ENCODE data around the genes TMSB15B and RBM41.

DNA sequence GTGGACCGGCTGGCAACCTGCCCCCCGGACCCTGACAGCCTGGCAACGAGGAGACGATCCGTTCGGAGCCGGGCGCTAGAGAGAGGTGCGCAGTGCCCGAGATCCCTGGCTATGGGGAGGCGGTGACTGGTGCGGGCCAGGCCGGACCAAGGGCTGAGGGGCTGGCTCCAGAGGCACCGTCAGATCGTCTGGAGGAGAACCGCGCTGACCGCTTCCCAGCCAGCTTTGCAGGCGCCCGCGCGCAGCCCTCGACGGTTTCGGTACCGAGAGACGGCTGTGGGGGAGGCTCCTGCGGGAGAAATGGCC is 319 bp downstream of the GPRASP1 start:
- RRBS: 99% methylated on average over 6 of the region's 28 CpGs

DNA sequence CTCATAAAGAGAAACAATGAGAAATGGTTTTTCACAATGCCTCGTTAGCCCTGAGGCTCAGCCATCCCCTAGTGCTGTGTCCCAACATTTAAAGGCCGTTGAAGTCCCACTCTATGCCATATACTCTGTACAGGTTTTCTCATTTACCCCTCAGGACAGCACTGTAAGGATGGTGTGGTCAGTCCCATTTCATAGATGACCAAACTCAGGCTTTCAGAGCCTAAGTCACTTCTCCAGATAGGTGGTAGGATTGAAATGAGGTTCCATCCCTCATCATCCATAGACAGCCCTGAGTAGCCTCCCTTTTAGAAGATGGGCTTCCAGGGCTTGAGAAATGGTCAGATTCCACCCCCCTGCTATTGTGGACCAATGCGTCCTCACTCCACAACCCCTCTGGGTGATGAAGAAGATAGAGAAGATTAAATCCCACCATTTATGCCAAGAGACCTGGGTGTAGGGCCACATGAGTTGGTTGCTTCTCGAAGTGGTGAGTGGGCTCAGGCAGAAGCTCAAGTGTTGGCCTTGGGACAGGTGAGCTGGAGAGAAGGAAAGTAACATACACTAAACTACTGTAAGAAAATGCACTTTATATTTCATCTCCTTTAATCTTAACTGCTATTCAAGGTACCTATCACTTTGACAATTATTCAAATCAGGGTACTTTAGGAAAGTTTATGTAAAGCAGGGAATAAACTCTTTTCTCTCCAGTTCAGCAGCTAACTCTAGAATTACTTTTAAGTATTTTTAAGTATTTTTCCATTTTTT is 30.8 kb upstream of the RAB40AL start:
- RRBS: no CpG with 5 or more reads among the region's 4 CpGs

GRCh38 chrX:103330489-103331654 is 833 bp downstream of the TCEAL7 start:
- RRBS: no CpG with 5 or more reads among the region's 30 CpGs

DNA sequence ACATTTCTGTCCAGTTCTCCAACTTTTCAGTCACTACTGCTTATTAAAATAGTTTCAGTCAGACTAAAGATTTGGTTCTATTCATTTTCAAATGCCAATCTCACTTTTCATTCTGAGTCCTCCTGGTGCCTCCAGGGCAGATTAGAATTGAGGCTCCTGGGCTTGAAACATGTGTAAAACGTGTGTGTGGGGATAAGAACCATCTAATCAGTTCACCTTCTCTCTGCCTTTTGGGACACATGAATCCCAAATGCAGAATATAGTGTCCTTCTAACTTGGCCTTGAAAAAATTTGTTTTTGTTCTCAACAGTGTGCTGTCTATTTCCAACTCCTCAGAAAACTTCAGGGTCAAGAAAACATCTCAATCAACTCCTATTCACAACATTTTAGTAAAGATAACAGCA is 3.3 kb upstream of the BEX3 start:
- RRBS: no CpG with 5 or more reads among the region's 1 CpG

- RRBS: no CpG with 5 or more reads among the region's 3 CpGs
Measured at GRCh38 chrX:103538374-103539273, 19.3 kb upstream of the RAB40A start.

DNA sequence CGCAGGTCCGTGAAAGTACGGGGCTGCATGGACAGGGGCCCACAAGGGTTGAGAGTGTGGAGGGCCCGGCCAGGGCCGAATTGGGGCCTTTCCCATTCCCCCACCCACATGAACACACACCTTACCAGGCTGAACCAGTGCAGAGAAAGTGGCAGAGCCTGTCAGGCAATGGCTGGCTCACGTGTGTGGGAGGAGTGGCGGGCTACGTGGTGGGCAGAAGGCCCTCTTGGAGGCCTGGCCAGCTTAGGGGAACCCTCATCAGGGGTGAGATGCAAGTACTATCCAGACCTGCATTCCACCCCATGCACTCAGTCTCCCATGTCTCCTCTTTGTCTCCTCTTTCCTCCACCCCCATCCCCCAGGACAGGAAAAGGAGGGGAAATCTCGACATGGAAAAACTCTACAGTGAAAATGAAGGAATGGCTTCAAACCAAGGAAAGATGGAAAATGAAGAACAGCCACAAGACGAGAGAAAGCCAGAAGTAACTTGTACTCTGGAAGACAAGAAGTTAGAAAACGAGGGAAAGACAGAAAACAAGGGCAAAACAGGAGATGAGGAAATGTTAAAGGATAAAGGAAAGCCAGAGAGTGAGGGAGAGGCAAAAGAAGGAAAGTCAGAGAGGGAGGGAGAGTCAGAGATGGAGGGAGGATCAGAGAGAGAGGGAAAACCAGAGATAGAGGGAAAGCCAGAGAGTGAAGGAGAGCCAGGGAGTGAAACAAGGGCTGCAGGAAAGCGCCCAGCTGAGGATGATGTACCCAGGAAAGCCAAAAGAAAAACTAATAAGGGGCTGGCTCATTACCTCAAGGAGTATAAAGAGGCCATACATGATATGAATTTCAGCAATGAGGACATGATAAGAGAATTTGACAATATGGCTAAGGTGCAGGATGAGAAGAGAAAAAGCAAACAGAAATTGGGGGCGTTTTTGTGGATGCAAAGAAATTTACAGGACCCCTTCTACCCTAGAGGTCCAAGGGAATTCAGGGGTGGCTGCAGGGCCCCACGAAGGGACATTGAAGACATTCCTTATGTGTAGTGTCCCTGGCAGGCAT is 1.3 kb downstream of the TCEAL4 start:
- RRBS: no CpG with 5 or more reads among the region's 14 CpGs

GRCh38 chrX:103676599-103677436 is 9.7 kb downstream of the MORF4L2 start:
- RRBS: no CpG with 5 or more reads among the region's 8 CpGs

DNA sequence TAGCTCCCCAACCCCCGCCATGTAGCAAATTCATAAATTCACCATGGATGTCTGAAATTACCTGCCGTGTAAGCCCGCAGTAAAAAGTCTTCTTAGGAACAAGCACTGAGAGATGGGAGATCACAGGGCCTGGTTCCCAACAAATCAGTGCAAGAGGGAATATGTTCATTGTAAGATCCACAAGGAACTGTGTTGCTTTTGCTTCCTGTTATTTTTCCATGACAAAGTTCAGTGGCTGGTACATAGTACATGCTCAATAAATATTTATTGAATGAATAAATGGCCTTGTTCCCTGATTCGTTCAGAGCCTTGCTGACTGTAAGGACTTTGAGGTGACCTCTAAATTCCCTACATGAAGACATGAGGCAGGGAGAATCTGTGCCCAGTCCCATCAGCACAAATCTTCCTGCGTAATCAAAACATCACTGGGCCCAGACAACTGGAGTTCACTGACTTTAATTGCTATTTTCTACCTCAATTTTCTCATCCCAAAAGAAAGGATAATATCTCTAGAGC is 7.4 kb downstream of the TMEM31 start:
- RRBS: no CpG with 5 or more reads among the region's 5 CpGs

DNA sequence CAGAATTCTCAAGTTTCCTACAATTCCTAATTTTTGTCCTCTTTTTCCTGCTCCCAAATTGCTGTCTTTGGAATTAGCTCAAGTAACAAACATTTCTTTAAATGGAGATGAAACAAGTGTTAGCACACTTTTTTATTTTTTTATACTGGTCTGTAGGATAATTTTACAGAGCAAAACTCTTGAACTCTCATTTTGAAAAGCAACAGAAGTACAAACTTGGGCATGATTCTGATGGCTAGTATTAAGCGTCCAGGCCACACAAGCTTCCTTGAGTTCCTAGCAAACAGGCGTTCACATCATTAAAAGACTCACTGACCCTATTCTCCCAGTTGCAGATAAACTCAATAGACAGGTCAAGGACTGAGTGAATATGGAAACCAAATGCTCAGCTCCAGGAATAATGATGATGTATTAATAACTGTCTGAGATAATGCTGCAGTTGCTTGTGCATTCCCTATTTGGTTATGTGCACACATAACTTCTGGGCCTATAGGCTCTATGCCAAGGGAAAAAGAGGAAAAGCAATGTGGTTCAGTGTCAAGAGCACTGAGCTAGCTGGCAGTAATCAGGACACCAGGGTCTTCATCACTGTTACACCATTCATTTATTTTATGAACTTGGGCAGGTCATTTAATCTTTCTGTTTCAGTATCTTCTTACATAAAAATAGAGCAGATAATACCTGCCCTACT is 3.6 kb downstream of the RAB9B start:
- RRBS: no CpG with 5 or more reads among the region's 2 CpGs

DNA sequence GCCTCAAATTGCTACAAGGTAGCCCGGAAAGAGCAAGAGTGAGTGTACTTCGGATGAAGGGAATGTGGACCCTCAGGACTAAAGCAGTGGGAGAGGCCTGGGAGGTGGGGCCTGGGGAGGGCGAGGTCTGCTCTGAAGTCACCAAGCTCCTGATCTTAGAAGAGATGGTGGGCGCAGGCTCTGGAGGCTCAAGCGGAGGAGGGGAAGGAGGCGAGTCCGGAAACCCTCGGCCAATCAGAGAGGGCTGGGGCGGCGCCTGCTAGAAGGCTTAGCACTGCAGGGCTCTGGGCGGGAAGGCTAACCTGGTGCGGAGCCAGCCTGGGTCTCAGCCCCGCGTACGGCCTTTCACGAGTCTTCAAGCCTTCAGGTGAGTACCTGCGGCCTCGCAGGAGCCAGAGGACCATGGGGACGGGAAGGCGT is at the start of gene TMSB15B:
TSS of gene TMSB15B (plus strand) at position 271 of the 420 bp plus-strand sequence.
- RRBS: no CpG with 5 or more reads among the region's 20 CpGs

GRCh38 chrX:104113139-104113848 is 971 bp downstream of the ZCCHC18 start:
- RRBS: no CpG with 5 or more reads among the region's 26 CpGs

GRCh38 chrX:104684156-104684595 is 118.2 kb downstream of the IL1RAPL2 start:
- RRBS: no CpG with 5 or more reads among the region's 1 CpG

DNA sequence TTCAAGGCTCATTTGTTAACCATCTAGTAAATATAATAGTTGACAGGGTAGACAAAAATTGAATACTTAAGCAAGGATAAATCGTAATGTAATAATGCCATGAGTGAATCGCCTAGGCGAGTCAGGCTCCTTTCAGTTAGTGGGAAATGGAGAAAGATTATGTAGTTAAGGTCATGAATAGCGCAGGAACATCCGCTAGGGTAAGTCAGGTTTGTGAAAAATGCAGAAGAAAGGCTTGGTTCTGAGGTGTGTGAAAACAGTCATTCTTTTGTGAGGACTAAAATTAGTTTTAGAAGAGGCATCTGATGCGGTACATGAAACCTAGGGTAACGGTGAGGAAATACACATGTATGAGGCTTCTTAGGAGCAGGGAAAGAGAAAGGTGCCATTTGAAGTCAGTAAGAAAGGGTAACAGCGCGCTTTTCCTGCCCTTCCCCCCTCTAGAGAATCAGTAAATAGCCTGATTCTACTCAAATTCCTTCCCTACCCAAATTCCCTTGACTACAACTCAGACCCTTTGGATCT is 609 bp upstream of the RNF128 start:
- RRBS: no CpG with 5 or more reads among the region's 9 CpGs

GRCh38 chrX:106927983-106928306 is 7.7 kb downstream of the CLDN2 start:
- RRBS: no CpG with 5 or more reads among the region's 2 CpGs

GRCh38 chrX:107117933-107119151 is at the start of gene RBM41:
Gene RBM41 (minus strand): TSS chrX:107118822.
- RRBS: 0% methylated on average over 1 of the region's 46 CpGs

- RRBS: no CpG with 5 or more reads among the region's 5 CpGs
Measured at GRCh38 chrX:107450851-107451122, 1.3 kb downstream of the FRMPD3 start.

- RRBS: no CpG with 5 or more reads among the region's 15 CpGs
Measured at GRCh38 chrX:107673041-107673883, 45.0 kb downstream of the PRPS1 start.

GRCh38 chrX:107710347-107711682 is 64.8 kb downstream of the TSC22D3 start:
- RRBS: no CpG with 5 or more reads among the region's 12 CpGs

GRCh38 chrX:107724377-107724943 is 51.1 kb downstream of the TSC22D3 start:
- RRBS: no CpG with 5 or more reads among the region's 7 CpGs

All from CMK (cell line).